Urinary bladder (tissue), 3 donors: ENCODE measurements around a stretch of chr6.

DNA sequence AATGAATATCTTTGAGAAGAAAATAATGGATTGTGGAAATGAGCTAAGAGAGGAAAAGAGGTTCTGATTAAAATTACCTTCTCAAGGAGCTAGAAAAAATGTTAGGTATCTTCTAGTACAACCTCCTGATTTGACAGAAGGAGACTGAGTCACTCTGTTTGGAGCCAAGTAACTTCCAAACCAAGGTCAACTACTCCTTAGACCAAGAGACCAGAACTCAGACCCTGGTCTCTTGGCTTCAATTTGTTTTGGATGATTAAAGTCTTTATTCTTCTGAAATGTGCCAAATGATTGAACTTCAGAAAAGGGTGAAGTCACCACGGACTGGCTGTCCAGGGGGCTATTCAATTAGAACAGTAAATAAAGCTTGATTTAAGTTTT lies 602.2 kb upstream of the ARID1B start:
- PRO-cap: unidirectional peak, plus-strand start at position 200 of the sequence
- RAMPAGE, long total RNA: no peak

DNA sequence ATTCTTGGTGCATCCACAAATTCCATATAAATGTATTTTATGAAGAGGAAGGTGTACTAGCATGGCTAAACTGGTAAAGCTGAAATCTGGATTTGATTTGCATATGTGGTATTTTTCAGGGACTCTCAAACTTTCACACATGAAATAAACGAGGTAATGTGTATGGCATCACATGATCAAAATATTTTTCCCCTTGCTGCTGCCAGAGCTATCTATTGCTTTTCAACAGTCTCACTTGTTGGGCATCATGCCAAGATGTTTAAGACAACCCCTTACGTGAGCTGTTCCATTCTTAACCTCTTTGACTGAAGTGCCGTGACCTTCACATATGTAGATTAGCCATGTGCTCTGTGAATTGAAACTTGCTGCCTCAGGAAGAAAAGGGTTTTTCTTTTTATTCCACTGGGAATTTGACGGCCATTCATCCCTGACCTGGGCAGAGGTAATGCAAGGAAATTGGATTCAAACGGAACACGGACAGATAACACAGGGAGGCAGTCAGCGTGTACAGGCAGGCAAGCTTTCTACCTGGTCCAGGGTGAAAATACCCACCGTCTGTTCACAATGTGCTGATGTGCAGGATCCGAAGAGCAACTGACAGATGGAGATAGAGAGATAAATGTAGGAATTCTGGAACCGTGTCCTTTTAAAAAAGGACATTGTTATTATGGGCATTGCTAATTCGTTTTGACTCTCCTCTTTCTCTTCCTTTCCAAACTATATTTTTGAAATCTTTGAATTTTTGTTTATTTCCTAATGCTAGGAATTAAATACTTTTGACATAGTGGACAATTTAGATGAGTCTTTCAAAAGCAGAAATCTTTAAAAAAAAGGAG lies 14.2 kb downstream of the ARID1B start:
- PRO-cap: no peak
- RAMPAGE, long total RNA: no peak

DNA sequence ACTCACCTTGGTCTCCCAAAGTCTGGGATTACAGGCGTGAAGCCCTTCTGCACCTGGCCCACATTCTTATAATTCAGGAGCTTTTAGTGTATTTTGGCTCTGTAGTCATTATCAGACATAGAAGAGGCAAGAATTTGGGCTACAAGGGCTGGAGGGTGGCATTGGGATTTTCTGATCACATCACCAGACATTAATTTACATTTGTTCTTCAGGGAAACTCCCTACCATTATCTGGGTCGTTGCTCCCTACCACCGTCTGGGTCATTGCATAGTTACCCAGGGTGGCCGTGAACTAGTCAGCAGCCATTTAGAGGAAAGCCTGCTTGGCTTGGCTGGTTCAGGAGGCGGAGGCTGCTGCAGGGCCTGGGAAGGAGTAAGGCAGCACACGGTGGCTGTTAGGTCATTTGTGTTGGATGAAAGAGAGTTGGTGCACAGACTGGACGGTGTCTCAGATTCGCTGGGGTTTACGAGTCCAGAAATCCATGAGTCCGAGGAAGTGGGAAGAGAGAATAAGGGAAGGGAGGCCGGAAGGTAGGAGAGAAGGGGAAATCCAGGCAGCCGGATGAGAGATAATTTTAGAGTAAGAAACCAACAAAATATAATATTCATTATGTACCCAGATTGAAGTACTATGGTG lies 17.8 kb downstream of the ARID1B start:
- PRO-cap: no peak
- RAMPAGE, long total RNA: no peak

- PRO-cap: no peak
- RAMPAGE, long total RNA: no peak
Measured at GRCh38 chr6:156826158-156826972, 49.2 kb downstream of the ARID1B start.

- PRO-cap: bidirectional peak, plus-strand start at chr6:156978127, minus-strand start at chr6:156978063
- RAMPAGE, long total RNA: no peak
Measured at GRCh38 chr6:156977763-156978457, 200.7 kb downstream of the ARID1B start.

DNA sequence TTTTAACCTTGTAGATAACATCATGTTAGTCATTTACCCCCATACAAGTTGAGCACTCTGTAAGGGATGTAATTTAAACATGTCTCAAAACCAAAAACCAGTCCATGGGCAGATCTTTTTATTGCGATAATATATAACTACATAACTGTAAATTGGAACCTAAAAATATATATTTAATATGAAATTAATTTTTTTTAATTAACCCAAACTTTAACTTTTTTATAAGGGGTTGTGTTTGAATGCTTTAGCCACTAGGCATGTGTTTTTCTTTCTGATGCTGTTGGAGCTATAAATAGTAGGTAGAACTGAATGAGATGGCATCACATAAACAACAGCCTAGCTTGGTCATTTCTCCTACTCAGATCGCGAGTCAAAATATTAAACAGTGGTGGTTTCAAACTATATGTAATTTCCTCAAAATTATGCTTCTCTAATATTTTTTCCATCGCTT lies 243.1 kb downstream of the ARID1B start:
- PRO-cap: no peak
- RAMPAGE, long total RNA: no peak

DNA sequence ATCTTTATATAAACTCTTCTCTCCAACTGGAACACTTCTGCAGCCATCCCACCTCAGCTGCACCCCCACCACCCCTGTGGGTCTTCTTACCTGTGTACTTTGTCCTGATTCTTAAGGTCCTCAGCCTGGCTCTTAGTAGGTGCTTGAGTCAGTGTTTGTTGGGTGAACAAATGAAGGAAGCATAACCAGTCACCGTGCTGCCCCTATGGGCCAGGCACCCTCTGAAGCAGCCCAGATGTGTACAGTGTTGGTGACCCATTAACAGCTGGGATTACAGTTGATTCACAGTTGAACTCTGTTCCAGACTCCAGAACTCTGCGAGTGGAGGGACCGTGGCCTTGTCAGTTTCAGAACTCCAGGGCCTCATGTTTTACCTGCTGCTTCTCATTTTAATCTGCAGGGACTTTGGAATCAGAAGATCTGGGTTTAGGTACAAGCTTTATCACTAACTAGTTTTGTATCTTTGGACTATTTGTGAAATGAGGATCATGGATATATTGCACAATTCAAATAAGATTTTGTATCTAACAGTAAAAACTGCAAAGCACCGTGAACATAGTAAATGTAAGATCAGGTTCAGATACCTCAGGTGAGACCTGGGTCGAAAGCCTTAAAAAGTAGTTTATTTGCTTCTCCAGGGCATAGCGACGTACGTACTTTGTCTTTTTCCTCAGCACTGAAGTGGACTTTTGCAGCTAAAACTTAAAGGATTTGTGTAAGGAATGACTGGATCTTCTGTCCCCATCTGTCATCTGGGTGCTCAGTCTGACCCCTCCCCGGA lies 203.6 kb downstream of the TMEM242 start:
- PRO-cap: no peak
- RAMPAGE, long total RNA: no peak

DNA sequence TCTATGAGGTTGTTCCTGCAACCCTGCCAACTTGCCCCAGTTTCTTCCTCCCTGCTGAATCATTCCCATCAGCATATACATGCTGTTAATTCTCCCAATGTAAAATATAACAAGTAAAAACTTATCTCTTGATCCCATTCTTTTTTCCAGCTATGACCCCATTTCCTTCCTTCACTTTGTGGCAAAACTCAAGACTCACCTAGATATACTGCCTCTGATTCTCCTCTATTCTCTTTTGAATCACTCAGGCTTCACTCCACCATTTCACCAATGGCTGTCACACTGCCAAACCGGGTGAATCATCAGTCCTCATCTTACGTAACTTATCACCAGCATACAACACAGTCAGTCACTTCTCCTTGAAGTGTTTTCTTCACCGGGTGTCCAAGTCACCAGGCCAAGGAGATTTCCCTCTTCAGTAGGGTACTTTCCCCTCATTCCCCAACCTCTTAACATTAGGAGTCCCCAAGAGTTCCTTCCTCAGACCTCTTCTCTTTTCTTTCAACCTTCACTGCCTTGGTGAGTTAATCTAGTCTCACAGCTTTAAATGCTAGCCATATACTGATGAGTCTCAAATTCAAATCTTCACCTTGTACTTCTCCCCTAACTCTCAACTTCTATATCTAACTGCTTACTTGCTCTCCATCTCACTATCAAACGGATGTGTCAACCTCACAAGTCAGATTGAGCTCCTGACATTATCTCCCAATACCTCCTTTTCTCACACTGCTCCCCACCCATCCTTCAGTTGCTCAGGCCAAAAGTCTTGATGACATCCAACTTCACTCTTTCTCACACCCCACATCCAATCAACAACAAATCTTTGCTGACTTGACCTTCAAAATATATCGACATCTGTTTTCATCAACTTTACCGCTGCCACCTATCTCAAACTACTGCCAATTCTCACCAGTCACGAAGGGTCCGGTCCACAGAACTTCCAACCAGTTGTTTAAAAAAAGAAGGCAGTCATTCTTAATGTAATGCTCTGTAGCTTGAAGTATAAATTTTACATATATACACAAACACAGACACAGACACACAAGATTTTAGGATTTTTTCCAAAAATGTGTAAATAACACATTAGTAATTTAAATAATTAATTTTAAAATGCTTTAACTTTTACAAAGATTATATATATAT lies 5.9 kb downstream of the TMEM242 start:
- PRO-cap: no peak
- RAMPAGE, long total RNA: no peak

- PRO-cap: no peak
- RAMPAGE, long total RNA: no peak
Measured at GRCh38 chr6:157520918-157521342, 139.9 kb downstream of the ZDHHC14 start.

DNA sequence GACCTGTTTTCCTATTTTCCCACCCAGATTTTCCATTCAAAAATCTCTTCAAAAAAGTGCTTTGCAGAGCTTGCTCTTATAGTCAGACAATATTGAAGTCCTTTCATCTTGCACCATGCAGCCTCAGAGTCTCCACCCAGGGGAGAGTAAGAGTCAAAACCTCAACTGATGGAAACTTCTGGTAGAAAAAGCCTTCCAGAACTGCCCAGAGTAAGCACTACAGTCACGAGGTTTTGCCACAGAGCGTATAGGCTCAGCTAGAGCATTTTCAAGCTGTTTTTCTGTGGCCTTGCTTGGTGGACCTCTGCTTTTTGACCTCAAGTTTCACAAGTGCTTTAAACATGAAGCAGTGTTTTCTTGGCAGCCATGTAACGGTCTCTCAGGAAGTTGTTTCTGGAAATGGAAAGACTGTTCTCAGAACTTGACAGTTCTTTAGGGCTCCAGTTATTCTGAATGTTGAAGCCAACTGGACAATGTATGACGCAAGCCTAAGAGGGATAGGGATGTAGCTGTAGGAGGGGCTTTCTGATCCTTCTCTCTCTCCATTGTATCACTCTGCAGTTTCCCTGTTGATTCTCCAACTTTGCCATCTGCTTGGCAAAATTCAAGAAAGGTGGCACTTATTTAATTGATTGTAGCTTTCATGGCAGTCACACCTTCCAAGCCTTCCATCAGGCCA lies 146.5 kb downstream of the ZDHHC14 start:
- PRO-cap: bidirectional peak, plus-strand start at position 276 of the sequence, minus-strand start at position 91 of the sequence
- RAMPAGE, long total RNA: no peak

- PRO-cap: unidirectional peak, minus-strand start at chr6:157813791; unidirectional peak, minus-strand start at chr6:157813815
- RAMPAGE, long total RNA: no peak
Measured at GRCh38 chr6:157813636-157814150, 9.4 kb upstream of the SNX9 start.

DNA sequence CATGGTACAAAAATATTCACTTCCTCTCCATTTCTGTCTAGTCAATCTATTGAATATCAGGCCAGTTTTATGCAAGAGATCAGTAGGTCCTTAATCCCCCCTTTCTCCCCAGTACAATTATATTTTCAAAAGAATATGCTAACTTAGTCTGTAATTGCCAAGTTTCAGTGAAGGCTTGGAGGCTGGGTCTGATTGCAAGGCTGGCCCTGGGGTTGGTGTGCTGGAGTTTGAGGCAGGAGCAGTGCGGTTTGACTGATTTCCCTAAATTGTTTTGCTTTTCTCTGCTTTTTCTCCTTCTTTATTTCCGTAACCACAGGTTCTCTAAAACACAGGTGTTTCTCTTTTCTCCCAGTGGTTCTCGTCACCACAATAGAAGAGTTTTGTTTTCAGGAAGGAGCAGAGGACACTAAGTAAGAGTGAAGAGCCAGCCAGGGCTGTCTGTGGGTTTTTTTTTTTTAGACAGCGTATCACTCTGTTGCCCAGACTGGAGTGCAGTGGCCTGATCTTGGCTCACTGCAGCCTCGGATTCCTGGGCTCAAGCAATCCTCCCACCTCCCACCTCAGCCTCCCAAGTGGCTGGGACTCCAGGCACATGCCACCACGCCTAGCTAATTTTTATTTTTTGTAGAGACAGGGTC lies 8.2 kb upstream of the SNX9 start:
- PRO-cap: no peak
- RAMPAGE, long total RNA: no peak

DNA sequence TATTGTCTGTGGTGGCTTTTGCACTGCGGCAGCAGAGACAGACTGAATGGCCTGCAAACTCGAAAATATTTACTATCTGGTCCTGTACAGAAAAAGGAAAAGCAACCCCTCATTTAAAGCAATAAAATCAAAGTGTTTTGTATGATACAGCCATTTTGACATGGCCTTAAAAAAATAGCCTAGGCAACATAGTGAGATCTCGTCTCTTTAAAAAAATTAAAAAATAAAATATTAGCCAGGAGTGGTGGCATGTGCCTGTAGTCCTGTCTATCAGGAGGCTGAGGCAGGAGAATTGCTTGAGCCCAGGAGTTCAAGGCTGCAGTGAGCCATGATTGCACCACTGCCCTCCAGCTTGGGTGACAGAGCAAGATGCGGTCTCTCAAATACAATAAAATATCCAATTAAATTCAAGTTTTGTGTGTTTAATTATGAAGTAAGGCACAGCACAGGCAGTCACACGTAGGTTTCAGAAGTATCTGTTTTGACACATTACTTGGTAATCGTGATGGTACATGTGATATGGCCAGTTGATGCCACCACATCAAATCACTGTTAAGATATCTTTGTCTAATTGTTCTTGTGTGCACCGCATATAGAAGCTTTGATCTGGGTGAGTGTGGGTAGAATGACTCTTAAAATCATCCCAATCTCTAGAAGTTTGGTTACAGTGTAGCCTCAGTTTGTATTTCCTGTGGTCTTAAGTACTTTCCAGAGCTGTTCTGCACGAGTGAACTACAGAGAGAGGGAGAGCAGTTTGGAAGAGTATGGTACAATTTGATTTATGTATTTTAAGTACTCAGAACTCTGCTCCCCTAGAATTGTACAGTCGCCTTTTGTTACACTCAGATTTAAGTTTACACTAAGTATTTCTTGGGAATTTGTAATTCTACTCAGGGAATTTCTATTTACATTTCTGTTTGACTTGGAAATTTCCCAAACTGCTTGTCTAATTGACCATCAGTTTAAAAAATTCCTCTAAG lies 37.3 kb downstream of the SNX9 start:
- PRO-cap: no peak
- RAMPAGE, long total RNA: no peak

GRCh38 chr6:157878602-157879379 lies 55.7 kb downstream of the SNX9 start:
- PRO-cap: no peak
- RAMPAGE, long total RNA: no peak

GRCh38 chr6:157881183-157882113 lies 58.4 kb downstream of the SNX9 start:
- PRO-cap: no peak
- RAMPAGE, long total RNA: no peak

DNA sequence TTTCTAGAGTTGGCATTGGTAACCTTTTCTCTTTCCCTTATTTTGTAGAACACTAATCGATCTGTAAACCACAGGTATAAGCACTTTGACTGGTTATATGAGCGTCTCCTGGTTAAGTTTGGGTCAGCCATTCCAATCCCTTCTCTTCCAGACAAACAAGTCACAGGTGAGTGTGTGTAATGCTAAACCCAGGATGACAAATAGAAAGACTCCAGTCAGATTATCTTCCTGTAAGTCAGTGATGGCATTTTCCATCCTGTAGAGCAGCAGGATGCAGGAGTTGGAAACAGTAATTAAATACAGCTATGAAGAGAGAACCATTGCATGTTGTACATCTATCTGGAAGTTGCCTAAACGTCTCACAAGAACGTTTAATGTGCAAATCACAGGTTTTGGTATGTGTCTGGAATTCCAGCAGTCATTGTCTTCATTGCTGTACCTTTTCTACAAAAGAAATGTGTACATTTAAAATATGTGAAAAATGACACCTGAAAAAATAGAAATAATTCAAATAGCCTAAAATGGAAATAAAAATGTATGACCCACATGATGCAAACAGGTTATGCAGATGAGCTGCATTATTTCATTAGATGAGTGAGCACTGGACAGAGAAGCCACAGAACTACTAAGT lies 71.7 kb upstream of the SYNJ2 start:
- PRO-cap: no peak
- RAMPAGE, long total RNA: no peak

GRCh38 chr6:157951782-157952251 lies 29.8 kb upstream of the SYNJ2 start:
- PRO-cap: no peak
- RAMPAGE, long total RNA: no peak

DNA sequence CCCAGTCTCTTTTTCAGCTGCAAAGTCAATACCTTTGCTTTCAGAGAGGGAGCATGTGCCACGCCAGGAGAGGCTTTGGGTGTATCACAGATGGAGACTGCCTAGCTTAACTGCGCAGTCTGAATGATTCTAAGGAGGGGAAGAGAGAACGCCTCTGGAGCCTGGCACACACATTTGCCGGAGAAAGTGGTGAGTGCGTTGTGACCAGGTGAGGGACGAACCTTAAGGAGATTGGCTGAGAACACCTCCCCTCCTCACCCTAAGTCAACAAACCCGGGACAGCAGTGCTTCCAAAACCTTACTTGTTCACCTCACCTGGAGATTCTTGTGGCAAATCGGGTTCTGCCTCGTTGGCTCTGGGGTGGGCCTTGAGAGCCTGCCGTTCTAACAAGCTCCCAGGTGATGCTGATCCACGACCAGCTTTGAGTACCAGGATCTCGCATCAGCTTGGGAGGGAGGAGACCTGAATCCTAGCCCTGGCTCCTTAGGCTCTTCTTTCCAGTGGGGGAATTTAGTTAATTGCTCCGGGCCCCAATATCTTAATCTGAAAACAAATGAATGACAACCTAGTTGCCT lies 9.4 kb downstream of the SYNJ2 start:
- PRO-cap: no peak
- RAMPAGE, long total RNA: no peak

DNA sequence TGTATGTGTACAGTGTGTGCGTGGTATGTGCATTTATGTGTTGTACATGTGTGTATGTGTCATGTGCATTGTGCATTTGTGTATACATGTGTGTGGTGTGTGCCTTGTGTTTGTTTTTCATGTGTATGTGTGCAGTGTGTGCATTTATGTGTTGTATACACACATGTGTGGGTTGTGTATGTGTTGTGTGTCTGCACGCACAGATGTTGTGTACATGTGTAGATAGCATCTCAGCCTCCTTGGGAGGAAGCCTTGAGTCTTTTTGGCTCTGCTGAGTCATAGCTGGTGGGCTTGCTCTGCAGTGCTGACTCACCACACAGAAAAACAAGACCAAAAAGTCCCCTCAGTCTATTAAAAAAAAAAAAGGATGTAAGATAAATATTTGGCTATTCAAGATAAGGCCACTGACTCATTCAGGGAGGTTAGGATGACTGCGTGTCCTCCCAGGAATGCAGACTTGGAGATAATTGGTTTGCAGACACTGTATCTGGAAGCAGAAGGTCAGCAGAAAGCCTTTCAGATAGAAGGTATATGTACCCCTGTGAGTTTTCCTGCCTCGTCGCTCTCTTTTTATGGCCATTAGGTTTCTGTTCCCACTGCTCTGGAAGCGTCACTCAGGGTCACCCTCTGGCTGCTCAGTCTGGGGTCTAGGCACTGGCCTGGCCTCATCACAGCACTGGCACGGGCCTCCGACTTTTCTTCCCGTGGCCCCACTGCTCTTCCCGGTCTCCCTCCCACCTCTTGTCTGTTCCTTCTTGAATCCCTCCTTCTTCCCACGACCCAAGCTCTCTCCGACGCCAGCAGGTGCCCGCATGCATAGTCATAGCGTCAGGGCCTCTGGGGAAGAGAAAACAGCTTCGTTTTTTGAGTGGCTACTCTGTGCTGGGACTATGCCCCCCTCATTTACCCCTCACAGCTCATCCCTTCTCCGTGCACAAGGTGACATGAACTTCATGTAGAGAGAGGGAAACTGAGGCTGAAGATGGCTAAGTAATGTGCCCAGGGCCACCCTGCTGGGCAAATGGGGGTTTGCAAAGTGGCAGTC lies 58.8 kb downstream of the SYNJ2 start:
- PRO-cap: unidirectional peak, plus-strand start at position 412 of the sequence; unidirectional peak, plus-strand start at position 454 of the sequence
- RAMPAGE, long total RNA: no peak

- PRO-cap: no peak
- RAMPAGE, long total RNA: no peak
Measured at GRCh38 chr6:158284158-158284825, 28.0 kb upstream of the TULP4 start.